ENCODE data around the genes KRTAP20-4 and KRTAP20-2.

DNA sequence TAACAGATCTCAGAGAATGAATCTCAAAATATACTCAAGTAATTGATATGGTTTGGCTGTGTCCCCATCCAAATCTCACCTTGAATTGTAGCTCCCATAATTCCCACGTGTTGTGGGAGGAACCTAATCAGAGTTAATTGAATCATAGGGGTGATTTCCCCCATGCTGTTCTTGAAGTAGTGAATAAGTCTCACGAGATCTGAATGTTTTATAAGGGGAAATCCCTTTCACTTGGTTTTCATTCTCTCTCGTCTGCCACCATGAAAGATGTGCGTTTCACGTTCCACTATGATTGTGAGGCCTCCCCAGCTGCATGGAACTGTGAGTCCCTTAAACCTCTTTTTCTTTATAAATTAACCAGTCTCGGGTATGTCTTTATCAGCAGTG is 135.3 kb downstream of the BACH1 start:
- CAGE, long polyA plus RNA = no peak
- RRBS = no CpG with 5 or more reads among the region's 6 CpGs

GRCh38 chr21:29650308-29650854 is 289.4 kb downstream of the GRIK1 start:
- CAGE, long polyA plus RNA = no peak
- RRBS = no CpG with 5 or more reads among the region's 6 CpGs

GRCh38 chr21:30348175-30348572 is 232 bp downstream of the KRTAP23-1 start:
- CAGE, long polyA plus RNA = no peak
- RRBS = no CpG with 5 or more reads among the region's 8 CpGs

DNA sequence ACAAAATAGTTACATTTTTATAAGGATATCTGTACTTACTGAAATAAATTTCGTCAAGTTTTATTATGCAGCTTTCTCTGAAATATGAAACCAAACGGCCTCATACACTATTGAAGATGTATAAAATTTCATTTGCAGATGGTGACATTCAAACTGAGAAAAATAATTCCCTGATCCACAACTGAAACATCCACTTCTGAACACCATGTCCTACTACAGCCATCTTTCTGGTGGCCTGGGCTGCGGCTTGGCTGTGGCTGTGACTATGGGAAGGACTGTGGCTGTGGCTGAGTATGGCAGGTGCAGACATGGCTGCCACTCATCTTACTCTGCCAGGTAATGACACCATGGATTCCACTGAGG is at the start of gene KRTAP20-4:
Gene KRTAP20-4 (plus strand): TSS at position 175 of the 363 bp plus-strand sequence.
- CAGE, long polyA plus RNA = no peak
- RRBS = no CpG with 5 or more reads among the region's 3 CpGs

DNA sequence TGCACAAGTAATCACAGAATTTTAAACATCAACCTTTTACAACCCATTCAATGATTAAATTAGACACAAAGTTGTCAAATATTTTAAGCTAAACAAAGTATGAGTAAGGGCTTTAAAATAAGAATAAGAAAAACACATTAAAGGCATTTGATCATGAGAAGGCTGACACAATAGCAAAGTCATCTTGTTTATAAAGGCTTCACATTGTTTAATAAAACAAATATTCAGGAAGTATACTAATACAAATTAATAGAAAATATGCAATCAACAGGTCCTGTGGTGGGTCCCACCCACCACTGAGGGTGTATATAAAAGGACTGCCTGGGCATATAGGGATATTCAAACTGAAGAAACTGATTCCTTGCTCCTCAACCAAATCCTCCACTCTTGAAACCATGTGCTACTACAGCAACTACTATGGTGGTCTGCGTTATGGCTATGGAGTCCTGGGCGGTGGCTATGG is at the start of gene KRTAP20-2:
Gene KRTAP20-2 (plus strand): TSS at position 338 of the 463 bp plus-strand sequence.
- CAGE, long polyA plus RNA = no peak
- RRBS = no CpG with 5 or more reads among the region's 2 CpGs

GRCh38 chr21:31182043-31182973 is 144.0 kb upstream of the KRTAP19-8 start:
- CAGE, long polyA plus RNA = no peak
- RRBS = no CpG with 5 or more reads among the region's 22 CpGs

- CAGE, long polyA plus RNA = no peak
- RRBS = no CpG with 5 or more reads among the region's 5 CpGs
Measured at GRCh38 chr21:31714045-31714716, 17.7 kb downstream of the SCAF4 start.

DNA sequence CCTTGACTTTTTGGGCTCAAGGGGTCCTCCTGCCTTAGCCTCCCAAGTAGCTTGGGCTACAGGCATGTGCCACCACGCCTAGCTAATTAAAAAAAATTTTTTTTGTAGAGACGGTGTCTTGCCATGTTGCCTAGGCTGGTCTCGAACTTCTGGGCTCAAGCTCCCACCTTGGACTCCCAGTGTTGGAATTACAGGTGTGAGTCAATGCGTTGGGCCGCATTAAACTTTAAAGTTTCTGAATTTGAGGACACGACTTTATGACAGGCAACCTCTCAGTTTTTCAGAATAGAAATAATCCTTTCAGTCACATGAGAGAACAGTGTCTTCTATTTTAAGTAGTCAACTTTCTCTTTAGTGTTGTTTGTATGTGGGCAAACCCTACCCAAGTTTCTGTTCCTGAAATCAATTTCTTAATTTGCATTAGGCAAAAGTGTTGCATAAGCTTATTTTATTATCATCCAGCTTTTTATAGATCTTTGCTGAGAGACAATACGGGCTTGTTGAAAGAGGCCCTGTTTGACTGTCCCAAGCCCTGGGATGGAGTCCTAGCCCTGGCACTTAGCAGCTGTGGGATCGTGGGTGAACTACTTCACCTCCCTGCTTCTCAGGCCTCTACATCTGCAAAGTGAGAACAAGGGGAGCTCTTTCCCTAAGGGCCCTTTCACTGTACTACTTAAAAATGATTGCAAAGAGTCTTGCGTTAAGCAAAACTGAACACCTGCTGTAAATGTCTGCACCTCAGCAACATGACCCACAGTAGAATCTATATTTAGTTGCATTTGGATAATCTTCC is 40.7 kb upstream of the SCAF4 start:
- CAGE, long polyA plus RNA = no peak
- RRBS = no CpG with 5 or more reads among the region's 9 CpGs

DNA sequence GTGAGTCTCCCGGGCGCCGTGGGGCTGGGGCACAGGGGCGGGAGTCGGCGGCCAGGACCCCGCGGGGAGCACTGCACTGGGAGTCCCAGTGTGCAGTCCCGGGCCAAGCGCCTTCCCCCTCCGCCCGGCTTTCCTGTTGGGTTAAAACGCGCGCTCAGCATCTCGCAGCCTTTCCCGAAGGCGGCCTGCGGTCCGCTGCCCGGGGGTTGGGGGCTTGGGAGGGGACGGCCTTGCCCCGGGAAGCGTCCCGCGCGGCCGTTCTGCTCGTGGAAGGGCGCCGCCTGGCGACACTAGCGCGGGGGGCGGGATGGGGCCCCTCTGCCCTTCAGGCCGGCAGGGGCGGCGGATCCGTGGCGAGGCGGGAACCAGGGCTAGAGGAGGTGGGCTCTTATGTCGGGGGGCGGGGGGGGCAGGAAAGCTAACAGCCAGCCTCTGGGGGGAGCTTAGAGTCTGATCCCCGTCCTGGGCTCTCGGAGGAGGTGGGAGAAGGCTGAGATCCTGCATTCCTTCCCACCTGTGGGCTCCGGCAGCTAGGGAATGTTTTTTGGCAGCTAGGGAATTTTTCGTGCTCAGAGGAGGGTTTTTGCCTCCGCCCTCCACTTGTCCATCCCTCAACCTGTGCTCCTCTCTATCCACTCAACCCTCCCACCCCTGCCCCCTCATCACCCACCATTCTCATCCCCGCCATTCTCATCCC is 1.3 kb downstream of the HUNK start:
- CAGE, long polyA plus RNA = no peak
- RRBS = 2% methylated on average over 19 of the region's 49 CpGs

DNA sequence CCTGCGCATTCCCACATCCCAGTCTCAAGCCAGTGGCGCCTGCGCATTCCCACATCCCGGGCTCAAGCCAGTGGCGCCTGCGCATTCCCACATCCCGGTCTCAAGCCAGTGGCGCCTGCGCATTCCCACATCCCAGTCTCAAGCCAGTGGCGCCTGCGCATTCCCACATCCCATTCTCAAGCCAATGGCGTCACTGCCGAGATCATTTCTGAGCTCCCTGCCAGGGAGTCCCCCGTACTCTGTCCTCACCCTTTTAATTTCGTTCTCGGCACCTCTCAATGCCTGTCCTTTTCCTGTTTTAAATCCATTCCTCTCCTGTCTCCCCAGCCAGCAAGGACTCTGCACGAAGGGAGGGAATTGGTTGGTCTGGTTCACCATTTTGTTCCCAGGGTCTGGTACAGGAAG is 74.4 kb downstream of the HUNK start:
- CAGE, long polyA plus RNA = no peak
- RRBS = no CpG with 5 or more reads among the region's 17 CpGs

GRCh38 chr21:31958213-31958431 is 85.3 kb downstream of the HUNK start:
- CAGE, long polyA plus RNA = no peak
- RRBS = no CpG with 5 or more reads among the region's 5 CpGs

- CAGE, long polyA plus RNA = no peak
- RRBS = no CpG with 5 or more reads among the region's 4 CpGs
Measured at GRCh38 chr21:32329877-32330418, 31.3 kb downstream of the MRAP start.

- CAGE, long polyA plus RNA = no peak
- RRBS = no CpG with 5 or more reads among the region's 7 CpGs
Measured at GRCh38 chr21:32364407-32364916, 28.4 kb downstream of the URB1 start.

DNA sequence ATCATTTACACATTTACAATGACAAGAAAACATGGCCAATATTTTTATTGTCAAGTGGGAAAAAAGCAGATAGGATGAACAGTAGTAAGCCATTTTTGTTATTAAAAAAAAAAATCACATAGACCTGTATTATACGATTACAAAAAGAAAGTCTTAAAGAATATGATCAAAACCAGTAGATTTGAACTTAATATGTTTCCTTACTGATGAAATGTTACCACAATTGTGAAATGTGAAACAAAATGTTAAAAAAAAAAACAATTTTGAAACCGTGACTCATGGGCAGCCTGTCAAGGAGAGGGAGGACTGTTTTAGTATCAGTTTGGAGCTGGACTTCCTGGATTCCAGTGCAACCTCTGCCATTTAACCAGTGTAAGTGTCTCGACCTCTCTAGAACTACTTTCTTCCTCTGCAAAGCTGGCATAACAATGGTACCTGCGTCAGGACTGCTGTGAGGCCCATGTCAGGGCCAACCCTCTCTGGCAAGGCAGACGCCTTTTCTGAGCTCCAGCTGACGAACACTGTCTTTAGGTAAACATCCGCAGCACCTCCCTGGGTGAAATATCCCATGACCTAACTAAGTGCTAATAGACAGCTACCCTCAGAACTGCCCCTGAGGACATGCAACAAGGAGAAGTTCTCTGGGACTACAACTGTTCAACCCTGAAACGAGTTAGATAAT is 21.0 kb downstream of the URB1 start:
- CAGE, long polyA plus RNA = no peak
- RRBS = no CpG with 5 or more reads among the region's 8 CpGs

GRCh38 chr21:32516451-32517297 is 68.6 kb downstream of the TCP10L start:
- CAGE, long polyA plus RNA = no peak
- RRBS = no CpG with 5 or more reads among the region's 8 CpGs

- CAGE, long polyA plus RNA = no peak
- RRBS = no CpG with 5 or more reads among the region's 13 CpGs
Measured at GRCh38 chr21:32532987-32533935, 52.1 kb downstream of the TCP10L start.

GRCh38 chr21:32732479-32732678 is 4.6 kb upstream of the SYNJ1 start:
- CAGE, long polyA plus RNA = no peak
- RRBS = no CpG with 5 or more reads among the region's 2 CpGs

DNA sequence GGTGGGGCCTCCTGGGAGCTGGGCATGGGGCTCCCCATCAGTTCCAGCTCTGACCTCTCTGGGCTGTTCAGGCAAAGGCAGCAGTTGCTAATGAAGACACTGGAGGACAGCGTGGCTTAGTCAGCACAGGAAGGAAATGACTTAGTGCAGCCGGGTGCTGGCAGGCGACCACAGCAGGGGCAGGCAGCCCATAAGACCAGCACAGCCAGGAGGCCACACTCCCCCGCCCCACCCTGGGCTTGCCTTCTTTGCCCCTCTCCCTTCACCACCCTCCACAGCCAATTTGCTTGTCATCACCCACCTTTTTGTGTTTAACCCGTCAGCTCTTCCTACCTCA is 10.7 kb downstream of the OLIG2 start:
- CAGE, long polyA plus RNA = no peak
- RRBS = no CpG with 5 or more reads among the region's 5 CpGs

- CAGE, long polyA plus RNA = no peak
Measured at GRCh38 chr21:33059544-33059903, 10.4 kb upstream of the OLIG1 start.

GRCh38 chr21:33078794-33079355 is 8.9 kb downstream of the OLIG1 start:
- CAGE, long polyA plus RNA = no peak
- RRBS = 24% methylated on average over 2 of the region's 8 CpGs

All from BJ (cell line).